Bronchus fibroblast of lung (primary cell): ENCODE measurements around the gene FZD1.

GRCh38 chr7:90155990-90156826 lies 1.9 kb downstream of the STEAP1 start:
- RAMPAGE, long total RNA: no peak

DNA sequence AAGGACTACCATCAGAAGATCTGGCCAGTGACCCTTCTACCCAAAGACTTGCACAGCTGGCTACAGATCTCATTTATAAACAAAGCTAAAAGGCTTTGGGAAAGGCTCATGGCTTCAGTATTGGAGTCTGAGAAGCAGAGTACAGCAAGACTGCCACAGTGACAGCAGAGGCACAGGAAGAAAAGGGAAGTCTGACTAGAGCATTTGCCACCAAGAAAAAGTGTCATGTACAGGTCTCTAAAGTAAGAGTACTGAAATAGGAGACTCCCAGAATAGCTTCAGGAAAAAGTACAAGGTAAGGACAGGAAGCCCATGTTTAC lies 19.0 kb downstream of the STEAP1 start:
- RAMPAGE, long total RNA: no peak

DNA sequence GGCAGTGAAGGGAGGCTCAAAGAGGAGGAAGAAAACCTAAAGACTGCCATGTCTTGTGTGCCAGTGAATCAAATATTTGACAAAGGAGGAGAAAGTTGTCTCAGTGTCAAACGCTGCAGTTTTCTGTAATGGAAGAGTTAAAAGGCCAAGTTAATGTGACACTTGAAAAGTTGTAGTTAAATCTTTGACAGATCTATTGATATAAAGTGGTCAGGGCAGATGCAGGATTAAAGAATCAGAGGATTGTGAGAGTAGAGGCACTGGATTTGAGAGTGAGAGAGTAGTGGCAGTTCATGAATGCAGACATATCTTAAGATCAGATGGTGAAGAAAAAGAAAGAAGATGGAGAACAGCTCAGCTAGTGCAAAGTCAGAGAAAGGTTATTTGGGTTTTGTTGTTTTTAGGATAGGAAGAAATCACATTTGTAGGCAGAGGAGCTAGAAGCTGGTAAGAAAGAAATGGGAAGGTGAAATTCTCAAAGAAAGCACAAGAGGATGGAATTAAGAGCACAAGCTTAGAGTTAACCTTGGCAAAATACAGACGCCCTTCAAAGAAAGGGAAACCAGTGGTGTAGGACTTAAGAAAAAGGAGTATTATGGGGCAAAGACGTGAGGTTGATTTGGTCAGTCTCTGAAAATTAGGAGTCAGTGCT lies 24.6 kb downstream of the CFAP69 start:
- RAMPAGE, long total RNA: no peak

GRCh38 chr7:90411672-90412093 lies 8.4 kb downstream of the CLDN12 start:
- RAMPAGE, long total RNA: no peak

DNA sequence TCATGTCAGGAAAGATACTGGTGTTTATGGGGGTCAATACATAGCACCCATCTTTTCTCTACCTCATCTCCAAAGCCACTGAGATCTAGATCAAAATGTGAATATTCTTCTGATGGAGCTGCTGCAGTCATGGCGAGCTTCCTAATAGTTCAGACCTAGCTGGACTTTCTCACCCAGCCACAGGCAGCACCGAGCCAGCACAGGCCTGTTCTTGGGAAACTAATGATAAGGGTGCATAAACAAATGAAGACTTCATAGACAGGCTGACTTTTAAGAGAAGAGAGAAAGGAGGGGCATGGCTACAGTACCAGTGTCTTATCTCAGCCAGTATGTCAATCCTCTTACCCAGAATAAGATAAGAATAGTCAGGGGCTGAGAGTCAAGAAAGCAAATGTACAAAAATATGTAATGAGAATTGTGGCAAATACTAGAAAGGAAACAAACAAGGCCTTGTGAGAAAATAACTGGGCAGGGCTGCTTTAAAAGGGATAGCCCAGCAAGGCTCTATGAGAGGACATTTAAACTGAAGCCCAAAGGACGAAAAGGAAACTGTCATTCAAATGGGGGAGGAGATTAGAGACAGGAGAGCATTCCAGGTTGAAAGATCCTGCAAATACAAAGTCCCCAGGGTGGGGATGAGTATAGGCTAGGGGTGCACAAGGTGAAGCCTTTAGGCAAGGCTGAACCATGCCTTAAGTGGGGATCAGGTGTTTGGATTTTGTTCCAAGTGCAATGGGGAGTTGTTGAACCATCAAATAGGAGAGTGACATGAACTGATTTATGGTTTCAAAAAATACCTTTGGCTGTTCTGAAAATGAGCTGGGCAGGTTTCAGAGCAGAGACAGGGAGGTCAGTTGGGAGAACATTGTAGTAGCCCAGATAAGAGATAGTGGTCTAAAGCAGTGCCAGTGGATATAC lies 21.7 kb upstream of the CDK14 start:
- RAMPAGE, long total RNA: no peak

GRCh38 chr7:91264344-91265108 lies at the start of gene FZD1:
TSS of gene FZD1 (plus strand) at chr7:91264433.
- RAMPAGE, long total RNA: no peak

GRCh38 chr7:91265894-91266858 lies 1.9 kb downstream of the FZD1 start:
- RAMPAGE, long total RNA: no peak

DNA sequence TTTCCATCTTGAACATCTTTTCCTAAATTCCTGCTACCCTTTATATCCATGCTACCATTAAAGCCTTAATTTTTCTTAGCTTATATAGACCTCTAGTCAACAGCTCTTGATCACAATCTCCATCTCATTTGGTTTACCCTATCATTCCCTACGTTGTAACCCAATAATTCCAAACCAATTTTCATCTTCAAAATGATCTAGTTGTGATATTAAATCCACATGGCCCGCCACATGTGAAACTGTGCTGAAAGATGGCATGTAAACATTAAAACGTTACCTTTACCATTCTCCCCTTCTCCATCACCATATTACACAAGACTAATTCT lies 4.8 kb downstream of the MTERF1 start:
- RAMPAGE, long total RNA: no peak

DNA sequence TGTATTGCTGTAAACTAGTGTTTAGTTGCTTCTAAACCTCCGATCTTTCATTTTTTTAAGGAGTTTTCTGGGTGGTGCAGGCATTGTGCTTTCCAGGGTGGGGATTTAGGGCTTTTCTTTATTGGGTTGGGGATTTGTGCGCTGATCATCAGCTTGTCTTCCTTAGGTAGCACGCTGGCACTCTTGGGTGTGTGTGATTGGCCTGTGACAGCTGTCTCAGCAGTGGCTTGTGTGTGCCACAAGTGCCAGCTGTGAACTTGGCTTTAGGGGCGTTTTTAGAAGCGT lies 700 bp downstream of the AKAP9 start:
- RAMPAGE, long total RNA: no peak

- RAMPAGE, long total RNA: no peak
These were observed 12.3 kb downstream of the AKAP9 start for GRCh38 chr7:91952853-91953396.

- RAMPAGE, long total RNA: no peak
These were observed 51.3 kb downstream of the AKAP9 start for GRCh38 chr7:91992016-91992249.

DNA sequence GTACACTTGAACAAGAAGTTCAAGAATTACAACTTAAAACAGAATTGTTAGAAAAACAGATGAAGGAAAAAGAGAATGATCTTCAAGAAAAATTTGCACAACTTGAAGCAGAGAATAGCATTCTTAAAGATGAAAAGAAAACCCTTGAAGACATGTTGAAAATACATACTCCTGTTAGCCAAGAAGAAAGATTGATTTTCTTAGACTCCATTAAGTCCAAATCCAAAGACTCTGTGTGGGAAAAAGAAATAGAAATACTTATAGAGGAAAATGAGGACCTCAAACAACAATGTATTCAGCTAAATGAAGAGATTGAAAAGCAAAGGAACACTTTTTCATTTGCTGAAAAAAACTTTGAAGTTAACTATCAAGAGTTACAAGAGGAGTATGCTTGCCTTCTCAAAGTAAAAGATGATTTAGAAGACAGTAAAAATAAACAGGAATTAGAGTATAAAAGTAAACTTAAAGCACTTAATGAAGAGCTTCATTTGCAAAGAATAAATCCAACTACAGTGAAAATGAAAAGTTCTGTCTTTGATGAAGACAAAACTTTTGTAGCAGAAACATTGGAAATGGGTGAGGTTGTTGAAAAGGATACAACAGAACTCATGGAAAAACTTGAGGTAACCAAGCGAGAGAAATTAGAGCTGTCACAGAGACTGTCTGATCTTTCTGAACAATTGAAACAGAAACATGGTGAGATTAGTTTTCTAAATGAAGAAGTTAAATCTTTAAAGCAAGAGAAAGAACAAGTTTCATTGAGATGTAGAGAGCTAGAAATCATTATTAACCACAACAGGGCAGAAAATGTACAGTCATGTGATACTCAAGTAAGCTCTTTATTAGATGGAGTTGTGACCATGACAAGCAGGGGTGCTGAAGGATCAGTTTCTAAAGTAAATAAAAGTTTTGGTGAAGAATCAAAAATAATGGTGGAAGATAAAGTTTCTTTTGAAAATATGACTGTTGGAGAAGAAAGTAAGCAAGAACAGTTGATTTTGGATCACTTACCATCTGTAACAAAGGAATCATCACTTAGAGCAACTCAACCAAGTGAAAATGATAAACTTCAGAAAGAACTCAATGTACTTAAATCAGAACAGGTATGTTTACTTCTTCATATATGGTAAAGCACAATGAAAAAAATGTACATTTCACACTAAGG lies 61.9 kb downstream of the AKAP9 start:
- RAMPAGE, long total RNA: no peak

- RAMPAGE, long total RNA: no peak
These were observed 86.6 kb downstream of the AKAP9 start for GRCh38 chr7:92027230-92027706.

DNA sequence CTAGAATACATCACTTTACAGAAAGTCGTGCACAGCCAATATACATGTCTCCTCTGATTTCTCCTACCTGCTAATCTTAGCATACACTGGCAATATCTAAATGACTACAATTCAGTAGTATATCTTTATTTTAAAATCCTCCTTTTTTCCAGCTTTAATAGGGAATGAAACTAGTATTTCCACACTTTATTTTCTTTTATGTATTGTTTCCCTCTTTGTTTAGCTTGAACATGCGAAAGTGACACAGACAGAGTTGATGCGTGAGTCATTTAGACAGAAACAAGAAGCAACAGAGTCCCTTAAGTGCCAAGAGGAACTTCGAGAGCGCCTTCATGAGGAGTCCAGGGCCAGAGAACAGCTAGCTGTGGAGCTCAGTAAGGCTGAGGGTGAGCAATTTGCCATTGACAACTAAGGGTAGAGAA lies 73.2 kb downstream of the CYP51A1 start:
- RAMPAGE, long total RNA: no peak

DNA sequence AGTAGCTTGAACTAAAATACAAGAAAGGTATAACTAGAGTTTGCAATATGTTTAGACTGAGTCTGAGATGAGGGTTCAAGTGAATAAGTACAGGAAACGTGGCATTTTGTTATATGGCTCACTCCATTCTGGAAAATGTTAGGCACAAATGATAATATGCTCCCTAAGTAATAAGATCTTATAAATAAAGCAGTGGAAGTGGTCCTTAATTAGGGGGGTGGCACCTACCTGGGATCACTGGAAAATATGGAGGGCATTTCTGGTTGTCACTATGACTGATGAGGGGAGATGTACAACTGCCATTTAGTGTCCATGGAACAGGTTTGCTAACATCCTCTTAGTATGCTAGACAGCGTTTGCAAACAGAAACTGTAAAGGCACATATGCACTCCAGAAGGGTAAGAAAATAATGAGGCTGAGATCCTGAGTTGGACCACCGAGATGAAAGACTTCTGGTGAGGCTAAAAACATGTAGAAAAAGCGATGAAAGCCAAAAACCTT lies 990 bp downstream of the KRIT1 start:
- RAMPAGE, long total RNA: no peak

DNA sequence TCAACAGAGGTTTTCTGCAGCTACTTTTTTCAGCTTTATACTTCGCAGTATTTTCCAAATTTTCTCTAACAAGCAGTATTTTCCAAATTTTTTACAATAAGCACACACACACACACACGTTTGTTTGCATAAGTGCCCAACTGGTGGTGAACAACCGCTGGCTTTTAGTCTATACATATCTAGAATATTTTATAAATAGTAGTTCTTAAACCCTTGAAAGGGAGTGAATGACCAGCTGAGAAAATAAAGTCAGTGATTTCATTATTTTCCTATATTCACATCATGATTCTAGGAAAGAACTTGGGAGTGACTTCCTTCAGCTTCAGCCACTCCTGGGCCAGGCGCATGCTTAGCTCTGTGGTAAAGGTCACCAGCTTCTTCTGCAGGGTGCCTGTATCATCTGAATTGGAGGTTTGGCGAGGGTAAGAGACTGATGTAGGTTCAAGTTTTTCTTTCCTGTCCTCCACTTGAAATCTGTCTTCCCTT lies 13.6 kb downstream of the GATAD1 start:
- RAMPAGE, long total RNA: no peak

- RAMPAGE, long total RNA: no peak
These were observed 3.7 kb downstream of the RBM48 start for GRCh38 chr7:92532365-92532685.

GRCh38 chr7:92558232-92559229 lies 29.9 kb downstream of the RBM48 start:
- RAMPAGE, long total RNA: no peak

DNA sequence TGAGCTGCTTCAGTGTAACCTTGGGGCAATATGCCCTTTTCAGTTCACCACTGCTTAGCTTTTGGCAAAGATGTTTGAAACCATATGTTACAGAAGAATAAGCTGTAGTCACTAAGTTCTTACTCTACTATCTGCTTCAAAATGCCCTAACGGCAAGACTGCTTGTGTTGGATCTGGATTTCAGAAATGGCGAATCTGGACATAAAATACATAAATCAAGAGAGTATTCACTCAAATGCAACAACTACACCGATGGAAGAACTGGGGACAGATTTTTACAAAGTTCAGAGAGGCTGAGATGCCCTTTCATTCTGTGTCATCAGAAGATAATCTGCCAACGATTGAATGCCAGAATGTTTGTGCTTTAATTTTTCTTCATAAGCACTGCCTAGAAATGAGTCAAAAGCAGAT lies 22.1 kb upstream of the FAM133B start:
- RAMPAGE, long total RNA: no peak

DNA sequence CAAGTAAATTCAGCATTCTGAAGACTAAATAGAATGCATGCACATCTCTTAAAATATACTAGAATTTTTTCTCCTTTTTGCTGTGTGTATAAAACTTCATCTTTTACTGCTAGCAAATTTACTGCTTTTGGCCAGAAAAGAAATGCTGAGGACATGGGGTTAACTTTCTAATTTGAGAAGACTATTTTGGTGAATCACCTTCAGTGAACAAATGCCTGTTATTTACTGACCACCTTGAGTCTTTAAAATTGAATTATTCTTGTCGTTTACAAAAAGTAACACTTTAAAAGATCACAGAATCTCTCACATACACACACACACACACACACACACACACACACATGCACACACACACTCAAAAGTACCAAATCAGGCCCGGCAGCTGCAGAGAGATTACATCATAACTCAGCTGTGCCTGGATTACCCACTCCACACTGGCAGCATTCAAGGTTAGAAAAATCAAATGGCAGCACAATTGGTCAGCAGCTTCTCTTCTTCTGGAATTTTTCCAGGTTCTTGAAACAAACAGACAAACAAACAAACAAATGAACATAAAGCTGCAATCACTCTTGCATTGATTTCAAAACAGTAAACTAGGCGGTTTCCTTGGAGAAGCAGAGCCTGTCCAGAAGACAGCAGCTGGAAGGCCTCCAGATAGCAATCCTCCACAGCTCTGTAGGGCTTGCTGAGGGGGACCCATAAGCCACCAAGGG lies 24.4 kb upstream of the FAM133B start:
- RAMPAGE, long total RNA: no peak